Smooth muscle cell (in vitro differentiated cells): ENCODE measurements around the genes SPIRE1 and POTEC.

DNA sequence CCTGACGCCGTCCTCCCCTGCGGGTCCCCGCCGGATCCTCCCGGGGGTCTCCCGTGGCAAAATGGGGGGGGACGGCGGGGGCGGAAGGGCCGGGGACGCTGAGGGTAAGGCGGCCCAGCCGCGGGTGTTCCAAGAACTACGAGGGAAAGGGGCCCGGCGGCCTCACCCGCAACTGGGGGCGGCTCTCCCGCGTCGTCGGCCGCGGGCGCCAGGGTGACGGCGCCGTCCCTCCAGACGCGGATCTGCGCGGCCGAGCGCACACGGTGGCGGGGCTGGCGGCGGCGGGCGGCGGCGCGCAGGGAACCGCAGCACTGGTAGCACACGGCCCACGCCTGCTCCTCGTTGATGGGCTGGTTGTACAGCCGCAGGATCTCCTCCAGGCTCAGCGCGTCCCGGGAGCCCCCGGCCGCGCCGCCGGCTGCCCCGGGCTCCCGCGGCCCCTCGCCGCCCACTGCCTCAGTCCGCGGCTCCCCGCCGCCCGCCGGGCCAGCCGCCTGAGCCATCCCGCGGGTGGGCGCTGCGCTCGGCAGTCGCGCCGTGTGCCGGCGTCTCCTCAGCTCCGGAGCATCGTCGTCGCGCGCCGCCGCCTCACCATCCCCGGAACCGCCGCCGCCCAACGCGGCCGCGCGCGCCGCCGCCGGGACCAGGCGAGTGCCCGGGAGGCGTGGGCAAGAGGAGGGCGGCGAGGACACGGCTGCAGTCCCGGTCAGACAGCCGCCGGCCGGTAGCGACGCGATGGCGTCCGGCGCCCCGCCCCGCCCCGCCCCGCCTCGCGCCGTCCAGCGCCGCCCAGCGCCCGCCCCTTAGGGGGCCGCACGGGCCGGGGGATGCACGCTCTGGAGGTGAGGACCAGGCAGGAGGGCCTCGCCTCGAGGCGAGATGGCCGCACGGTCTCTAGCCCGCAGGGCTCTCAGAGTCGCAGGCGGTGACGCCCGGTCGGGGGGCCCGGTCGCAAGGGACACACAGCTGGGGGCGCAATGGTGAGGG lies at the start of gene SPIRE1:
Gene SPIRE1, minus strand, starts transcription at position 744 of the 987 bp plus-strand sequence.
- RAMPAGE, long total RNA: start-site peak on the plus strand centred at position 838 of the sequence, 106 bp wide, 27 and 15 reads in 2 replicates

GRCh38 chr18:12839063-12840010 lies 44.7 kb downstream of the PTPN2 start:
- RAMPAGE, long total RNA: no peak

DNA sequence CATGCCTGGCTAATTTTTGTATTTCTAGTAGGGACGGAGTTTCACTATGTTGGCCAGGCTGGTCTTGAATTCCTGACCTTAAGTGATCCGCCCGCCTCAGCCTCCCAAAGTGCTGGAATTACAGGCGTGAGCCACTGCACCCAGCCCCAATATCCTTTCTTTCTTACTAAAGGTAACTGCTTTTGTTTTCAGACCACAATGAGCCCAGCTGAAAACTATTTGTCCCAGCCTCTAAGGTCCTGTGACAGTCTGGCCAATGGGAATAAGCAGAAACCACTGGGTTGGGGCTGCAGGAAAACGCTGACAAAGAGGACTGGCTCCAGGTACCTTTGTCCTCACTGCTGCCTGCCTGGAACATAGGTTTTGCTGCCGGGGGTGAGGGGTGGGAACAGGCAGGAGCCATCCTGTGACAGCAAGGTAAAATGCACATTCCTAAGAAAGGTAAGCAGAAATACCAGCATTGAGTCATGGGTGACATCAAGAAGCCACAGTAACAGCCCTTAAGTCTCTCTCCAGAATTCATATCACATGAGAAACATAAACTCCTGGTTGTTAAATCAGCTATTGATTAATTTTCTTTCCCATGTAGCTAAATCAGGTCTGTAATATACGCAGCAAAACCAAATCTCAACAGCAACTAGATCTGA lies 21.6 kb downstream of the PTPN2 start:
- RAMPAGE, long total RNA: no peak

GRCh38 chr18:12946484-12947797 lies 870 bp upstream of the SEH1L start:
- RAMPAGE, long total RNA: no peak

DNA sequence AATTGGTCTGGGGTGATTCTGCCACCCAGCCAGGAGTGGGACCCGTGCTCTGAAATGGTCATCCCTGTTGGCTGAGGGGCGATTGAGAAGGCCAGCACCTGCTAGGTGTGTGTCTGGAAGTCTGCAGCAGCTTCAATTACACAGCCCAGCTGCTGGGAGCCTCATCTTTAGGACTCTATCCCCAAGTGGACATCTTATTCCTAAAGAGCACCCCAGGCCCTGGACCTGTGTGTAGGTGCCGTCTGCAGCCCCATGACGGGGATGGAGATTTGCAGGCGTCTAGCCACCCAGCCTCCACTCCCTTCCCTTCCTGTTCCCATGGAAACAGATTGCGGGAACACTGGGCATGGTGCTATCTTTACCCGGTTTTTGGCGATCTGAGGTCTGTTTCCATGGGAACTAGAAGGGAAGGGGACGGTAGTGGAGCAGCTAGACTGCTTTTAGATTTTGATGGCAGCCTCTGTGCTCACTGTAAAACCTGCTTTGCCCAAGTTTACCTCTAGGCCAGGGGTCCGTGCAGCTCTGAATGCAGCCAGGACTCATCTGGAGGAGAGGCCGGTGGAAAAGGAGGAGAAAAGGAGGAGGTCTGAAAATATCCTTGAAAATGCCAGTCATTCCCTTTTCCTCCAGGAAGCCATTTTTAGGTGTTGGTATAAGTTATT lies 156.2 kb downstream of the LDLRAD4 start:
- RAMPAGE, long total RNA: no peak

DNA sequence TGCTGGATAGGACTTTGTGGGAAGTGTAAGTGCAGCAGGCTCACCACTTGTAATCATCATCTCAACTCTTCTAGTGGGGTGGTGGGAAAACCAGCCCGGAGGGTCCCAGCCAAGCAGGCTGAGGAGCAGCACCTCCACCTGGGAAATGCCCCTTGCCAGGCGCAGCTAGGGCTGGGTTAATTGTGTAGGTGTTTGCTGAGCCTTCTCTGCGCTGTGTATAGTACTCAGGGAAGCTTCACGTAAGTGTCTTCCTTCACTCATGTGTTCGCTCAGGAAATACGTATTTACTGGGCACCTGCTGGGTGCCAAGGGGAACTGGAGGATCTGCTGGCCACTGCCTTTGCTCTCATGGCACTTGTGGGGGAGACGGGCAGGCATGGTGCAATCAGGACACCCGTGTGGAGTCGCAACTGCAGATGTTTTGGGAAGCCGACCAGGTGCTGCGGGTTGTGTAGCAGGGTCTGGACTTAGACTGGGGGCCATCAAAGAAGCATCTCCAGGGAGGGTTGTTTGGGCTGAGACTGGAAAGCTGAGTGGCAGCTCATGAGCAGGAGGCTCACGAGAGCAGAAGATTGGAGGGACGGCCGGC lies 164.5 kb downstream of the LDLRAD4 start:
- RAMPAGE, long total RNA: no peak

DNA sequence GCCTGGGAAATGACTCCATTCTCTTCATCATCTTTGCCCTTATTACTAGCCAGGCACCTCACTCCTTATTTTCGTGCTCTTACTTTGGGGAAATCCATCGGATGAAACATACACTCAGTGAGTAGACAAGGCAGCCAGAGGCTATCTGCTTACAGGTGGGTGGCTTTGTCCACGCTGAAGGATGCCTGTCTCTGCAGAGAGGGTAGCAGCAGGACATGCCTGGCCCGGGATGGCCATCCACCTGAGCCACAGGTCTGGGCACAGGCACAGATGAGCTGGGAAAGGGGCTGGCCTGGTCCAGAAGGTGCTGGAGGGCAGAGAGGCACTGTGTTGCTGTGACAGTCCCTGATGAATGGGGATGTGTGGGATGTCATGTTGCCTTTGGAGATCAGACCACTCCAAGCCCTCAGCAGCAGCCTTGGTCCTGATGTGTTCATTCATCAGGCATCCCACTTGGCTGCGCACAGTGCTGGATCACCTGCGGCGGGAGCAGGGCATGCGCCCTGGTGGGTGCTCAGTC lies 235.9 kb downstream of the LDLRAD4 start:
- RAMPAGE, long total RNA: no peak

DNA sequence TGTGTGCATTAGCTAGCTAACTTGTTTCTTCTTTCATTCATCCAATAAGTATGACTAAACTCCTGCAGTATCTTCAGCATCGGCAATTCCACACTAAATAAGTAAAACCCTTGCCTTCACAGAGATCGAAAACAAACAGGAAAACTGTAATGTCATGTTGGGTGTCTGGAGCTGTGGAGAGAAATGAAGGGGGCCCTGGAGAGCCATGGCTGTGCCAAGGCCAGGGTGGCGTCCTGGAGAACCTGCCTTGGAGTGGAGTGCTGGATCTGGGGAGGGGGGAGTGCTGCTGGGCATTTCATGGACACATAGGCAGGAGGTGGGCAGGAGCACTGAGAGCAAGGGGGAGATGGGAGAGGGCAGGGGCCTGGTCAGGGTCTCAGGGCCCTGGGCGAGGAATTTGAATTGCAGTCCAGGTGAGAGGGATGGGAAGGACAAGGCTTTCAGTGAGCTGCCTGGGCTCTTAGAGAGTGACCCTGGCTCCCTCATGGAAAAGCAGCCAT lies 238.7 kb downstream of the FAM210A start:
- RAMPAGE, long total RNA: no peak

DNA sequence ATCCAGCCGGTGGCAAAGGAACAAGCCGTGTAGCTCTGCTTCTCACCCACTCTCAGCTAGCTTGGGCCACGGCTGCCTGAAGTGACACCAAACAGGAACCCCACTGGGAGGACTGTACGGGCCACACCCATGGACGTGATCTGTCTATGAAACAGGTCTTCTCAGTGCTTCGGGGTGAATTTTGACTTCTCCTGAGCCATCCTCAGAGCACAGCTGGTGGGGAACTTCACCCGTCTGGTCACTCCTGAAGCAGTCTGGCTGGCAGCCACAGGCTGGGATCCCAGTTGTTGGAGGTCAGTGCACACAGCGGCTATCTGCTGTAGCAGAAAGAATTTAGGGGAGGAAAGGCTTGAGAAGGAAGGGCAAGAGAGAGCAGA lies 223.8 kb downstream of the FAM210A start:
- RAMPAGE, long total RNA: no peak

GRCh38 chr18:13566756-13567493 lies 159.4 kb downstream of the FAM210A start:
- RAMPAGE, long total RNA: no peak

GRCh38 chr18:13610906-13611676 lies 115.3 kb downstream of the FAM210A start:
- RAMPAGE, long total RNA: no peak

DNA sequence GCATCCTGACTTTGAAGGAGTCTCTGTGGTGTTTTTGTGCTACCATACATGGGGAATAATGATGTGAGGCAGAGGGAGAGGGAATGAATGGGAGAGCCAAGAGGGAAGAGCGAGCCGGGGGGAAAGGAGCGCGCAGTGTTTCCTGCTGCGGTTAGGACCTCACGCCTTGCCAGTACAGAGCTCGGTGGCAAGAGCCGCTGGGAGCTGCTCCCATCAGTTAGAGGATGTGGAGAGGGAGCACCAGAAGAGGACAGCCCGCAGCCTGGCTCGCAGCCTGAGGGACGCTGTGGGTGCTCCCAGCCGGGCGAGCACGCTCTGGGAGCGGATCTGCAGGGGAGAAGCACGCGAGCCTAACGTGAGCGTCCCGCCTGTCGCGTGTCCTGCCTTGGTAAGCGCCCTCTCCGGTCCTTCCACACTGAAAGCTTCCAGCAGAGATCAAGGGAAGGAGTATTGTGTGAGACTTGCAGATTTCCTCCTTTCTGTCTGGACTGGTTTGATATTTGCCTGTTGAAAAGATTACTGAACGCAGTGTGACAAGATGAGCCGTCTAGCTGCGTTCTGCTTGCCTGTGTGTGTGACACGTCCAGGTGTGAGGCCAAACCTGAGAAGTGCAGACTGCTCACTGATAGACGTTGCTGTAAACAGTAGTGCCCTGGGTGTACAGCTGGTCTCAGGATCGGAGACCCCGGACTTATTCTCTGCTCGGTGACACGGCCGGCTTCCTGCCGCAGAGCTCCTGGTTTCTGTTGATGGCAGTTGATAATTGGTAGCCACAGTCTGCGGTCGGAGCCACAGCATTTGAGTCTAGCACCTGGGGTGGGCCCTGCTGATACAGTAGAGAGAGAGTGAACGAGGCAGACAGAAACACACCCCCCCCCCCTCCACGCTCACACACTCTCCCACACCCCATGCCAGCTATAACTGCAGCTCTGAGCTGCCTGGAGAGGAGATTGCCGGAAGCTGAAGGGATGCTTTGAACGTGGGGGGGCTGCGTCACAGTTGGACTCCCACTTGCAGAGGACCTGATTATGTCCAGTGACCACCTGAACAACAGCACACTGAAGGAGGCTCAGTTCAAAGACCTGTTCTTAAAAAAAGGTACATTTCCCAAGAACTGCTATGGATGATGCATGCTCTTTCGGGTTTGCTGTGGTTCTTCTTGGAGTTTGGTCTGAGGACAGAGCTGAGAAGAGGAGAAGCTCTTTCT lies 114.3 kb downstream of the FAM210A start:
- RAMPAGE, long total RNA: start-site peak on the plus strand centred at position 936 of the sequence, 55 bp wide, 42 and 41 reads in 2 replicates

GRCh38 chr18:13731431-13732005 lies 5.0 kb downstream of the RNMT start:
- RAMPAGE, long total RNA: no peak

- RAMPAGE, long total RNA: no peak
Observed at GRCh38 chr18:13761884-13762412, 35.5 kb downstream of the RNMT start.

DNA sequence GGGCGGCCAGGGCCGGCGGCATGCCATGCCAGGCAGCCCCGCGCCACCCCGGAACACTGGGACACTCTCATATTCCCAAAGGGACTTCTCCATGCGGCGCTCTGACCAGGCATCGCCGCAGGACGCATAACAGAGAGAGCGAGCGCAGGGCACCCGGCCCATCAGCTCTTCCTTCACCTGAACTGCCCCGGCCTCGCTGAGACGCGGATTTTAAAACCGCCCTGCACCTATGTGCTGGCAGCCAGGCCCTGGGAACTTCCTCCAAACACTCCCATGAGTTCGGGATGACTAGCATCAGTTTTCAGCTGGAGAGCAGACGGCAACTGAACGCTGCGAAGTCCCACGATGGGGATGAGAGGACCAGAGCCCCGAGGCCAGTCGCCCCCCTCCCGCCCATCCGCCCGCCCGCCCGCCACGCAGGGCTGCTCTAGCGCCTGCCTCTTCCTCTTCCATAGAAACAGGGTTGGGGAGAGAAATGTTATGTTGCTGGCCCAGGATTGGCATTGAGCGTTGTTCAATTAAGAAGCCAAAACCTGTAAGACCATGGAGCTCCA lies 44.9 kb downstream of the MC5R start:
- RAMPAGE, long total RNA: no peak

GRCh38 chr18:14178755-14179718 lies 46.8 kb upstream of the ZNF519 start:
- RAMPAGE, long total RNA: no peak

DNA sequence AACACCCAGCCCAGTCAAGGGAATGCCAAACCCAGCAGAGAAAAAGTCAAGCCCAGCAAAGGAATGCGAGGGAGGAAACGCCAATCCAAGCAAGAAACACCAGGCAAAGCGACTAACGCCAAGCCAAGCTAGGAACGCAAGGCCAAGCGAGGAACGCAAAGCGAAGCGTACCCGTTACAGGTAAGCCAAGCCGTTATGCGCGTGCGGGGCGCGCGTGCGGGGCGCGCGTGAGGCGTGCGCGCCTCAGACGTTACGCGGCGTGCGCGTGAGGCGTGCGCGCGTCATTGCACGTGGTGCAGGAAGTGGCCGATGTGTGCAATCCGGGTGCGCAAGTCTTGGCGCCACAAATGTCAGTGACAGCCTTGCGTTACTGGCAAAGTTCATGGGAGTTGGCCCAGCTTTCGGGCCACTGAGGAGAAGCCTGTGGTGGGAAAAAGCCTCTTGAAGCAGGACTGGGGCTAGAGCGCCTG lies at the start of gene POTEC:
Gene POTEC, minus strand, starts transcription at position 197 of the 470 bp plus-strand sequence.
- RAMPAGE, long total RNA: no peak

- RAMPAGE, long total RNA: no peak
Observed at GRCh38 chr18:20991019-20991364, 120.6 kb downstream of the ROCK1 start.

GRCh38 chr18:21016819-21017245 lies 94.8 kb downstream of the ROCK1 start:
- RAMPAGE, long total RNA: no peak

DNA sequence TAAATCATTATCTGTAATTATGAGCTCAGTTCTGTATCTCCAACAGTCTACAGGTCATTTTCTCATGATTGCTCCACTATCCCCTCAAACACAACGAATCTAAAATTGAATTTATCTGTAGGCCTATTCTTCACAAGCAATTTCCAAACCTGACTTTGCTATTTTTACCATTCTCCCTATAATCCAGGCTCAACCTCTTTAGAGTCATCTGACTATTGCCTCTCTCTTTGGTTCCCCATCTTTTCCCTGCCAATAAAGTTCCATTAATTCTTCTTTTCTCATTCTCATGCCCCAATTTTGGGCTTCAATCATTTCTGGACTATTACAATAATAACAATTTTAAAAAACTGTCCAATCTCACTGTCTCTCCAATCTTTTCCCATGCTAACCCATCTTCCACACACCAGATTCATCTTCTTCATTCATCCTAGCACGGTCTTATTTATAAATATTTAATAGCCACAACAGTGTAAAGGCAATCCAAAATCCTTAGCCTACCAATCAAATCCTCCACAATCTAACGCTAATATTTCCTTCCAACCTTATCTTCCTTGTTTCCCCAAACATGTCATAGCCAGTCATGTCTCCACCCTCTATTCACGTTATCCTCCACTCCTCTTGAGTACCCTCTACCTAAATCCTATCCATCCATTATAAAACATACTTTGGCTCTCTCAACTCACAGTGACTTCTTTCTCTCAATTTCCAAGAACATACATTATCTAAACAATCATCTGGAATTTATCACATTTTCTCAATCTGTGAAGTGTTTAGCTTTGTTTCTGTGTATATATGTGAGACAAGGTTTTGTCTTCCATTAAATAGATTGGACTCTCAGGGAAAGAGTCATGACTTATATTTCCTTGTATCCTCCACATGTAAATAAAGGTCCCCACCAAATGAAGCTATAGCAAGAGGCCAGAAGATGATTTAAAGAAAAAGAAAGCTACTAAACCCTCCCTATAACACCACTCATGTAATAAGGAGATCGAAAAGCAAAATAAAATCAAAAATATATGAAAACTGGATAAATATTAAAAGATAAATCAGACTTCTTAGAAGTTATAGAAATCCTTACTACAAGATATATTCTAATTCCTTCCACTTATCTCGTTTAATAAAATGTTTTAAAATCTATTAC lies 2.8 kb downstream of the ROCK1 start:
- RAMPAGE, long total RNA: no peak